Retinal pigment epithelial cell (primary cell): ENCODE data around the gene EFCAB11.

DNA sequence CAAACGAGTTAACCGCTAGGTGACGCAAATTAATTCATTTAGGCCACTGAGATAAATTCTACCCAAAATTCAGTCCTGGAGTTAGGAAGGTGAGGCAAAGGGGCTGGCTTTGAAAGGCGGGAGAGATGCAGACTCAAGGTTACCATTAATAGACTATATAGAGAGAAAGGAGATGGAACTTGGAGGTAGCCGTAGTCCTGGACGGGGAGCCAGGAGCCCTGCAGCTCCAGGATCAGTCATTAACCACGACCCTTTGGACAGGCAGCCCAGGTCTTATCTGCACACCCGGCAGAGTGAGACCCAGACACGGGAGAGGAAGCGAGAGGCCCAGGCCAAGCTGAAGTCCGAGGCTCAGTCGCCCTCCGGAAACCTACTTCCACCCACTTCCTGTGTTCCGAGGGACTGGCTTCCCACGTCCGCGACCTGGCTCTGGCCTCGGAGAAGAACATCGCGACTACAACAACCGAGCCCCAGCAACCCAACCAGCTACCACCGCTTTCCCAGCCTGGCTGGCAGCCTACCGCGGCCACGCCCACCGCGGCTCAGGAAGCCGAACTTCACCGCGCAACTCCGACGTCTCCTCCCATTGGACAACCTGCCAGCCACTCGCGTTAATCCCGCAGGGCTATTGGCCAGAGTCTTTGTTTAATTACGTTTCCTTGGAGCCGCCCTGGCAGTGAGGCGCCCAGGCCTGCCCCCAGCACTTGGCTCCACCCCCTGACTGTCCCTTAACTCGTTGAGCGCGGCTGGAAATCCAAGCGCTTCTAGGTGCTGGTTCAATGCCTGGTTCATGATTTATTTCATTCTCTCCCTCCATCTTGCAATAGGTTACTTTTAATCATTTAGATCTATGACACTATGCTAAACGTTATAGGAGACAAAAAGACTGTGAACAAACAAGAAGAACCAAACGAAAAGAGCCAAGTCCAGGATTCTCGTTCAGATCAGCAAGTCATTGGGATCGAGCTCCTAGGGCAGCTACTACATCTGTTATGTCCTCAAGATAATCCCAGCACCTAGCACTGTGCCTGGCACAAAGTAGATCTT is at the start of gene EFCAB11:
Gene EFCAB11, minus strand, starts transcription at position 519 of the 1,047 bp plus-strand sequence.
- RRBS = under 1% methylated on average over 6 of the region's 46 CpGs

DNA sequence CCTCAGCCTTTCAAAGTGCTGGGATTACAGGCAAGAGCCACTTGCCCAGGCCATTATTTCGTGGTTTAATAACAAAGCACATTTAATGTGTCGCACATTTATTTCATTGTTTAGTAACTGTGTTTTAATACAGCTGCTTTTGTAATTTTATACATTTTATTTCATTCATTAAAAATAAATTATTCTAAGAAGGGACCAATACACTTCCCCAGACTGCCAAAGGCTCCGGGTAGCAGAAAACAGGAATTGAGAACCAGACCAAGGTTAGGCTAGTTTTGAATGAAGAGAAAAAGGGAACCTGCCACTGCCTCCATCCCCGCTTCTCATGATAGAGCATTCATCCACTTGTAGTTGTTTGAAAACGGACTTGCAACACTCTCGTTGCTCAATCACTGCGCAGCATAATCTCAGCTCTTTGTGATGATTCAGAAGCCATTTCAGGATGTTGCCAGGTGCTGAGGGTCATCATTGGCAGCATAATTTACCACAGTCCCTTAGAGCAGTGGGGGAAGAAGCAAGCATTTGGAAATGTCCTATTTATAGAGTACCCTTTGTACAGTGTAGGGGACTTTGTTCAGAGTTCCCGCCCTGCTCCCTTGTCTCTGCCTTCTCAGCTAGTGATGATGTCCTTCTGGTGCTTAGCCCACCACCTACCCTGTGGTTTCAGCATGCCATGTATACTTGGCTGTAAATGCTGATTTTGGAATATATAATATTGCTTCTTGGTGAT is 25.6 kb downstream of the KCNK13 start:
- RRBS = no CpG with 5 or more reads among the region's 8 CpGs

DNA sequence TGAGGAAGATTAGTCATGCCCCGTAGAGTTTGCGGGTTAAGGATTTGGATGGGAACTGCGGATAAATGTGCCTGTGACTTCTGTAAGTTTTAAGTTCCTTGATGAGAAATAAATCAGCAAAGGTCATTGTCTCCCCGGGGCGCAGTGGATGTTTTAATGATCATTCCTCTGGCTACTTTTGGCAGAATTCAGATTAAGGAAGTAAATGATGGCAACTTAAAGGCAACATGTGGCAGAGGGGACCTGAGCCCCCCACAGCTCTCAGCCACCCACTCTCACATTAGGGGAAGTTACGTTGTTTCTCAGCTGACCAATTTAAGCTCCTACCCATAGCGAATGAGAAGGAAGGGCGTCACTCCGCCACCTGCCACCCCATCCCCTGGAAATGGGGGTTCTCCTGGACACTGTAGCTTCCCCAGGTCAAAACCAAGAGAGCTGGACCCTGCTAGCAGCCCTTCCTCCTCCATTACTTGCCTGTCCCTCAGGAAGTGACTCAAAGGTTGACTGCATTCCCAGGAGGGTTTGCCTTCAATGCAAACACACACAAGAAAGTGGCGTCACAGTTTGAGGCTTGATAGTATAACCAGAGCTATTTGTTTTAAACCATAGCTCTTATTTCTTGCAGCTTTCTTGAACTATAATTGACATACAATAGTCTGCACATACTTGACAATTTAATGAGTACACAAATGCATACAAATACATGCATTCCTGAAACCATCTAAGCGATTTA is 79.0 kb downstream of the KCNK13 start:
- RRBS = no CpG with 5 or more reads among the region's 11 CpGs

- RRBS = no CpG with 5 or more reads among the region's 12 CpGs
These were observed 16.4 kb downstream of the PSMC1 start for GRCh38 chr14:90272558-90273275.

GRCh38 chr14:90330304-90330592 is 1.5 kb downstream of the NRDE2 start:
- RRBS = no CpG with 5 or more reads among the region's 4 CpGs

DNA sequence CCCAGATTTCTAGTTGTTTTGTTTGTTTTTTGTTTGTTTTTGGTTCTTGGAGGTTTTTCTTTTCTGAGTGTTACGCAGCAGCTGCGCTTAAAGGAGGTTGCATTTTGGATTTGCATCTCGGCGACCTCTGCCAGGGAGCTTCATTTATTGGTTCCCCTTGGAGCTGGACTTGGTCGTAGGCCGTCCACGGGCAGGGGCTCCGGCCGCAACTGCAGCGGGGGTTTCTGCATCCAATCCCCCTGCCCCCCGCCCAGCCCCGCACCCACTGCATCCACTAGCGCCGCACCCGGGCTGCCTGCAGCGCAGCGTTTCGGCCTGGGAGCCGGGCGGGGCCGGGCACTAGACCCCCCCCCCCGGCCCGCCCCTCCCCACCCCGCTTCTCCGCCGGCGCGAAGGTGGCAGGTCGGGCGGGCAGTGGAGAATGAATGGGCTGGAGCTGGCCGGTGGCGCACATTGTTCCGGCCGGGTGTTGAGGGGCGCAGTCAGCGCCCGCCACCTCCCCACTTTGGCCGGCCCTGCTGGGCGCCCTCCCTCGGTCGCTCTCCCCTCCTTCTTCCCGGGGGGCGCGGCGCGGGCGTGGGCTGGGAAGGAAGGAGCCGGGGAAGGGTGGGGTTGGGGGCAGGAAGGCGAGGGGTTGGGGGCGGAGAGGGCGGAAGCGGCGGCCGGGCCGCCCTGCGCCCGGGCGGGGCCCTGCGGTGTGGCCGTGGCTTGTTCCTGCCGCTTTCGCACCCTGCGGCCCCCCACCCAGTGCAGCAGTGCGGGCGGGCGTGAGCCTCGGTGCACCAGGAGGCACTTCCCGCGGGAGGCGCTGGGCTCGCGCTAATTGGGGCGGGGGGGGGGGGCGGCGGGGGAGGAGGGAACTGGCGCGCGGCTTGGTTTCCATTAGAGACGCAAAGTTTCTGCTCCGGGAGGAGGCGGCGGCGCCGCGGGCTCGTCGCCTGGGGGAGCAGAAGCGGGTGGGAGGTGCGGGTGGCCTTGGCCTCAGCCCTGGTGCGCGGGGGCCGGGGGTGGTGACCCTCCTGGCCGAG is 768 bp downstream of the CALM1 start:
- RRBS = 1% methylated on average over 49 of the region's 93 CpGs

- RRBS = no CpG with 5 or more reads among the region's 10 CpGs
These were observed 5.2 kb downstream of the CALM1 start for GRCh38 chr14:90401904-90402505.

DNA sequence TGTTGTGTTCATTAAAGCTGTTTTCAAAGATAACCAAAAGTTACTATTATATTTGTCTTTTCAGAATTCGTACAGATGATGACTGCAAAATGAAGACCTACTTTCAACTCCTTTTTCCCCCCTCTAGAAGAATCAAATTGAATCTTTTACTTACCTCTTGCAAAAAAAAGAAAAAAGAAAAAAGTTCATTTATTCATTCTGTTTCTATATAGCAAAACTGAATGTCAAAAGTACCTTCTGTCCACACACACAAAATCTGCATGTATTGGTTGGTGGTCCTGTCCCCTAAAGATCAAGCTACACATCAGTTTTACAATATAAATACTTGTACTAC is 7.8 kb downstream of the CALM1 start:
- RRBS = no CpG with 5 or more reads among the region's 1 CpG

GRCh38 chr14:90404959-90405286 is 8.1 kb downstream of the CALM1 start:
- RRBS = no CpG with 5 or more reads among the region's 6 CpGs

DNA sequence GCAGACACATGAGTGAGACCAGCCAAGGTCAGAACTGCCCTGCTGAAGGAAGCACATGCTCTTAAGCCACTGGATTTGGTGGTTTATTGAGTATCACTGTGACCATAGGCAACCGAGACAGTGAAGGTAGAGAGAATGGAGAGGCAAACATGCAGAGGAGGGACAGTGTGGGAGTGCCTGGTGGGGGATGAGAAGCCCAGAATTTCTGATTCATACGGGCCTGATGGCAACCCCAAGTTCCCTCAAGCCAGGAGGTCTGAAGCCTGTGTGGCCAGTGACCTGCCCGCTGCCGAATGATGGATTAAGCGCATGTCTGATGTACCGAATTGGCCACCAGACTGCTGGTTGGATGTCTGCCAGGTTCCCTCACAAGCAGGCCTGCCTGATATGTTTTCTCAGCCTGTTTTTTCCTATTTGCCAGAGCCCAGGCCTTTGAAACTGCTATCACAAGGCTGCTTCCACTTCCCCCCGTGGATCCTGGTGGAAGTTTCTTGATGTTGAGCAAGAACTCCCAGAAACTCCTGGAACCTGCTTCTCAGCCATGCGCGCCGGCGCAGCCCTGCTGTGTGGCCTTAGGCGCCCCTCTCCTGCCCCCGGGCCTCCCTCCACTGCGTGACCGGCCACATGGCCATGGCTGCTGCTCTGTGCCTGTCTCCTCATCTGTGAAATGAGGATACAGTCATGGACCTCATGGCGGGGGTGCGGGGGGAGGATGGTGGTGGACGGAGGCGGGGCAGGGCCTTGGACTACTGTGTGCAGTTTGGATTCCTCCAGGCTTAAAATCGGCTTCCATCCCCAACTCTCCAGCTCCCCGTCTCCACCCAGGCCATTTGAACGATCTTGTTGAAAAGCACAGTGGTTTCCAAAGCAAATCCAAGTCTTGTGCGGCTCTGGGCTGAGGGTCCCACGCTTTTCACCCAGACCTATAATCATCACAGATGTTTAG is 56.6 kb downstream of the CALM1 start:
- RRBS = 67% methylated on average over 4 of the region's 24 CpGs

DNA sequence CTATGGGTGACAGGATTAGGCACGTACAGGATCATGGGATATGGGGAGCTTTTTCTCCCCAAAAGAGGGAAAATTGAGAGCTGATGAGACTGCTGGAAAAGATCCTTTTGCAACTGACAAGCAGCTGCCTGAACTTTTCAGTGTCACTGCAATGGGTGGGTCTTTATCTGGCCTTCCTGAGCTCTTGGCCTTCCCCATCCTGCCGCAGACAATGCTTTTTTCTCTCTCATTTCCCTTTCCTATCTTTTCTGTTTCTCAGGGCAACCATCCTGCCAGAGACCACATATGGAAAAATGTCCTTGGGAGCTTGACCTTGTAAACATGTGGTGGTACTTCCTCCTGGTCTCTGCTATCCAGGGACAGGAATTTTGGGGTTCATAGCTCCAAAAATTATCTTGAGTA is 75.8 kb downstream of the CALM1 start:
- RRBS = no CpG with 5 or more reads among the region's 2 CpGs

DNA sequence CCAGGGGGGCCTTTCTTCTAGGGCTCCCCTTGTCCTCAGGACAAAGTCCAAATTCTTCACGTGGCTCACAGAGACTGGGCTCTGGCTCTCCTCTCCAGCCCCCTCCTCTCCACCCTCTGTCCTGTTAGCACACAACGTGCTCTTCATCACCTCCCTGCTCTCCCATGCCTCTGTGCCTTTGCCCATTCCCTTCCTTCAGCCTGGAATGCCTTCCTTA is 105.3 kb downstream of the CALM1 start:
- RRBS = no CpG with 5 or more reads among the region's 2 CpGs

- RRBS = no CpG with 5 or more reads among the region's 10 CpGs
These were observed 115.2 kb downstream of the CALM1 start for GRCh38 chr14:90511889-90512481.

- RRBS = no CpG with 5 or more reads among the region's 12 CpGs
These were observed 200.5 kb downstream of the TTC7B start for GRCh38 chr14:90615690-90616250.

DNA sequence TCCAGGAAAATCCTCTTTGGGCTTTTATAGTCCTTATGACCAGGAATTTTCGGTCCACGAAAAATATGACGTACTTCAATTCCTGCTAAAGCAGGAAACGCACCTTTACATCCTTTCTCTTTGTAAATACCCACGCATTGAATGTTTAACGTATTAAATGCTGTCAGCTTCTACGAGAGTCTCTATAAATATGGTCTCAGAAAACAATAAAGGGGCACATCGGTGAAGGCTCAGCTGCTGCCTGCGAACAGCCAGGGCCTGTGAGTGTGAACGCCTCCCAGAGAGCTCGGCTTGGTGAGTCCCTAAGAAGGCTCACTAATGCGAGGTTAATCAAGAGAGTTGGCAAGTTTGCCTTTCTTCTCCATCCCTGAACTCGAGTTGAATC is 58.4 kb downstream of the TTC7B start:
- RRBS = no CpG with 5 or more reads among the region's 13 CpGs

DNA sequence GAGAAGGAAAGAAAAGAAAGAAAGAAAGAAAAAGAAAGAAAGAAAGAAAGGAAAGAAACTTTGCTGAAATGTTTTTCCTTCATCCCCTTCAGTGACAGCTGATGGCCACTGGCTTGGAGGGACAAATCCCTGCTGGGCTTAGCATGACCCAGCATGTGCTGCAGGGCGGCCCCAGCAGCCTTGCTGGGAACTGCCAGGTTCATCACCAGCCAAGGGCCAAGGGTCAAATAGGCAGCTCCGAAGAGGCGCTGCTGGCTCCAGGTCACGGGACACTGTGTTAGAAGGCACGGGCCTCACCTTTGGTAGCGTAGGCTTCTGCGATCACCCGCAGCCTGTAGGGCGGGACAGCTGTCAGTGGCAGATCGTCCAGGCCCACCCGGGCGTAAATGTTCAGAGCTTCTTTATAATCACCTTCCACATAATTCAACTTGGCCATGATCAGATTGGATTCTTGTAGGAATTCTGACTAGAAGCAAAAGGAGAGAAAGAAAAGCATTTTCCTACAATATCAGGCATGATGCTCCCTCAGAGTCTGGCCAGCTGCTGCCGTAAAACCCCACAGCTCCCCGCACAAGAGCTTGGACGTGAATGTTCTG is 35.7 kb downstream of the TTC7B start:
- RRBS = no CpG with 5 or more reads among the region's 15 CpGs

- RRBS = 55% methylated on average over 3 of the region's 8 CpGs
These were observed 20.5 kb downstream of the TTC7B start for GRCh38 chr14:90795694-90796257.

DNA sequence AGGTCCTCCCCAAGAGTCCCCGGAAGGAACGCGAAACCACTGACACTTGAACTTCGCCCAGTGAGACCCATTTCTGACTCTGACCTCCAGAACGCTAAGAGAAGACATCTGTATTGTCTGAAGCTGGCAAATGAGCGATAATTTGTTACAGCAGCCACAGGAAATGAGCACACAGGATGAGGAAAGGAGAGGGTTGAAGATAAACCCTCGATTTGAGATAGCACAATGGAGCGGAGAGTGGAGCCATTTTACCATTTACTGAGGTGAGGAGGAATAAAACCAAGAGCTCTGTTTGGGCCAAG is 15.0 kb downstream of the TTC7B start:
- RRBS = no CpG with 5 or more reads among the region's 8 CpGs

DNA sequence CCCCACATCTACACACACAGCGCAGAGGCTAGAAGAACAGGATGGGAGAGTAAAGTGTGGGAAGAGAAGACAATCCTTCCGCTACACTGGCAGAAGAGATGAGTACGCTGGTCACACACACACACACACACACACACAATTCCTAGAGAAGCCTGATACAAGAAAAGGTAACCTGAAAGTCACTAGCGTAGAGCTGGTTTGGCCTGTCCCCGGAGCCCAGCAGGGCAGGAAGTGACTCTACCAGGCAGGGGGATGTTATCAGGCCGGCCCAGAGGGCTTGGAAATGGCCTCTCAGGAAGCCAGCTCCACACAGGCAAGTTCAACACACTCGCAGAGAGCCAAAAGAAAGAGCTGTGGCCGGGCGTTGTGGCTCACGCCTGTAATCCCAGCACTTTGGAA is 12.5 kb downstream of the TTC7B start:
- RRBS = 20% methylated on average over 2 of the region's 10 CpGs

- RRBS = no CpG with 5 or more reads among the region's 38 CpGs
These were observed 11.8 kb upstream of the TTC7B start for GRCh38 chr14:90827973-90828508.